BJ (cell line): ENCODE measurements around a stretch of chr2.

DNA sequence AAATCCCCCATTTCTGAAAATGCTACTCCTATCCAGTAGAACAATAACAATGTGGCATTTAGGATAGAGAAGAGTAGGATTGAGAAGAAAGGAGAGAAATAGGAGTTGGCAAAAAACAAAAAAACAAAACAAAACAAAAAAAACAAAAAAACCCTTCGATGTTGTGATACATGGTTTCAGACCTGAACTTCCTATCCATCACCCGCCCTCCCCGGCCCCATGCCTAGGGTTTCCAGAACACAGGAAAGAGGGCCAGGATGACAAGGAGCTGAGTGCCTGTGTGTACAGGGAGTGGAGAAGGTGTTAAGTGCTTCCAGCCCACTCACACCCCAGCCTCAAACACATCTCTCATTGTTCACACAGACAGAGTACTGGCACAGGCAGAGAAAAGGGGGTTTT lies 6.4 kb downstream of the NRP2 start:
- CAGE, long polyA plus RNA = no peak
- RRBS = no CpG with 5 or more reads among the region's 3 CpGs

DNA sequence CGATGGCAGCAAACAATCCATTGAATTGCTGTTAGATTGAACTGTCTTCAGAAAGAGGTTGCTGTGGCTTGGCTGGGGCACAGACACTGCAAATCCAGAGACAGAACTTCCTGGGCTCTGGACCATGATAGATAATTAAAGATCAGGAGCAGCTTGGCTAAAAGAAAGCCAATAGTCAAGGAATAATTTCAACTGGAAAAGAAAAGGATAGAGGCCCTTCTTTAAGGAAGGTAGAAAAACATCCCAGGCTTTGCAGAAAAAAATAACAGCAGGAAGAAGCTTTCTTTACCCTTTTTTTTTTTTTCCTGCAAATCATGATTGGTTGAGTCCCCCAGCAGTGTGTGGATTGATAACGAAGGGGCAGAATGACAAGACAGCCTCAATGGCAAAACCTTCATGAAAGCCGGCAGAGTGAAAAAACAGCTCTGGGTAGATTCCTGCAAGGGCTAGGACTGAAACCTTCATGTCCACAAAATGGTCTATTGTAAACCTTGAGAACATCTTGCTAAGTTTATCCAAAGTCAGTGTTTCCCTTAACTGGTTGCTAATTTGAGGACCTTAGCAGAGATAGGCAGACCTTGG lies 75.4 kb downstream of the NRP2 start:
- CAGE, long polyA plus RNA = no peak
- RRBS = no CpG with 5 or more reads among the region's 3 CpGs

- CAGE, long polyA plus RNA = no peak
- RRBS = no CpG with 5 or more reads among the region's 4 CpGs
Measured at GRCh38 chr2:205792778-205793443, 110.6 kb downstream of the NRP2 start.

DNA sequence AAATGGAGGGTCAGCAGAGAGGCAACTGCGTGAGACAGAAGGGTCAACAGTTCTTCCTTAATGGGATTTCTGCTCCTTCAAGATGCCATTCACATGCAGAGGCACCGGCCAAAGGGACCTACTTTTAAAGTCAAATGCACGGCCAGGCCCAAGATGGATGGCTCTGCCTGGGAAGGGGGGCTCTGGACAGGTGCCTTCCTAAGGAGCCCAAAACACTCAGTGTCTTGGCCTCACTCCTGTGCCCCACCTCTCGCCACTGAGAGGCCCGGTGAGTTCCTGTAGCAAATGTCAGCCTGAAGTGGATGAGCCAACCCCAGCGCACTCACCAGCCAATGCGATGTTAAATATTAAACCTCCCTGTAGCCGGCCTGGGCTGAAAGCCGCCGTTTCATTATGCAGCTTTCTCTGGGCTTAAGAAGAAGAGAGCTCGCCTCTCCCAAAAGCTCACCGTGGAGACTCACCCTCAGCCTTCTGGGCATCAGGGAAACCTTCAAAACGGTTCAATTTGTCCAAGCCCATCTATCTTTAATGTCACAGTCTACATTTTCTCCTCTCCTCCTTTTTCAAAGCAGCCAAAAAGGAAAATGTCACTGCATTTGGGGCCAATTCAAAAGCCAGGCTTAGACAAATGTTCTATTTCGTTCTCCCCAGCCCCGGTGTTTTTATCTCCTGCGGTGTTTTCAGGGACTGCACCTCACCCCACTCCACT lies 123.9 kb downstream of the NRP2 start:
- CAGE, long polyA plus RNA = no peak
- RRBS = 70% methylated on average over 3 of the region's 16 CpGs

- CAGE, long polyA plus RNA = no peak
- RRBS = no CpG with 5 or more reads among the region's 2 CpGs
Measured at GRCh38 chr2:205972071-205972590, 113.8 kb downstream of the INO80D start.

DNA sequence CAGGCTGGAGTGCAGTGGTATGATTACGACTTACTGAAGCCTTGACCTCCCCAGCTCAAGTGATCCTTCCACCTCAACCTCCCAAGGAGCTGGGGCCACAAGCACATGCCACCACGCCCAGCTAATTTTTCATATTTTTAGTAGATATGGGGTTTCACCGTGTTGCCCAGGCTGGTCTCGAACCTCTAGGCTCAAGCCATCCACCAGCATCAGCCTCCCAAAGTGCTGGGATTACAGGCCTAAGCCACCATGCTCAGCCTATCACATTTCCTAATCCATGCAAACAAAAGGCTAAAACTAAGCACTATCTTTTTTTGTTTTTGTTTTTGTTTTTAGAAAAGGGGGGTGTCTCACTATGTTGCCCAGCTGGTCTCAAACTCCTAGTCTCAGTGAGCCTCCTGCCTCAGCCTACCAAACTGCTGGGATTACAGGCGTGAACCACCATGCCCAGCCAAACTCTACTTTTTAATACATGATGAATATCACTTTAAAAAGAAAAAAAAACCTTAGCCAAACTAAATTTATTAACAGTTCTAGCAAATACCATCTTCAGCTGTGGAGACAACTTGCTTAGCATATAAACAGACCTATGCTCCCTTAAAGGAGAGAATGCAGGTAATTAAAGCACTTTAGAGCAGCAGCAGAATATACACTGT lies 12.3 kb downstream of the INO80D start:
- CAGE, long polyA plus RNA = no peak
- RRBS = no CpG with 5 or more reads among the region's 5 CpGs

DNA sequence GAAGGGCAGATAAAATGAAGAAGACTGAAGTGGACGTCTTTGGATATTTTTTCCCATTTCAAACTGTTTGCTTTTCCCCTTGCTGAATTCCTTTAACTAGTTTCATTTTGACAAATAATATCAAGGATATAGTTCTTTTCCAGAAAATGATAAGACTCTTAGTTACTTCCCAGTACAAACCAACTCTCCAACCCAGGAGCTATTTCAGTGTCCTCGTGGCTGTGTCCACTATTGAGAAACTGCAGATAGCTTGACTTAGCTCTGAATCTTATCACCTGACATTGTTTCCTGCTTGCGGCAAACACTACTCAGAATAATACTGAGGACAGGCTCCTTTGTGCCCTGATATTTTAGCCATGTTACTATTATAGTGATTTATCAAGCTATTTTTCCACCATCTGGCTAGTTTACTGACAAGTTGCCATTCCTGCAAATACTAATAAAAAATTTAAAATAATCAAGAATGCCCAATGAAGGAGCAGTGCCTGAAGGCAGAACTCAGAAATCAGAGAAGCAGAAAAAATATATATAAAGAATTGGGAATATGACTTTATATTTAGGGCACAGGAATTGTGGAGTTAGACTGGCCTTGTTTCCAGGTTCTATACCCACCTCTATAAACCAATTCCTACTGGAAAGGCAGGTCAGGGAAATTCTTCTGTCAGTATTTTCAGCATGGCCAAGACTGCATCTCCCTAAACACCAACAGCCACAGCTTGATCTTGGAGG lies 74.4 kb downstream of the KLF7 start:
- CAGE, long polyA plus RNA = no peak
- RRBS = no CpG with 5 or more reads among the region's 3 CpGs

- CAGE, long polyA plus RNA = no peak
- RRBS = no CpG with 5 or more reads among the region's 1 CpG
Measured at GRCh38 chr2:207157884-207158255, 7.9 kb downstream of the KLF7 start.

DNA sequence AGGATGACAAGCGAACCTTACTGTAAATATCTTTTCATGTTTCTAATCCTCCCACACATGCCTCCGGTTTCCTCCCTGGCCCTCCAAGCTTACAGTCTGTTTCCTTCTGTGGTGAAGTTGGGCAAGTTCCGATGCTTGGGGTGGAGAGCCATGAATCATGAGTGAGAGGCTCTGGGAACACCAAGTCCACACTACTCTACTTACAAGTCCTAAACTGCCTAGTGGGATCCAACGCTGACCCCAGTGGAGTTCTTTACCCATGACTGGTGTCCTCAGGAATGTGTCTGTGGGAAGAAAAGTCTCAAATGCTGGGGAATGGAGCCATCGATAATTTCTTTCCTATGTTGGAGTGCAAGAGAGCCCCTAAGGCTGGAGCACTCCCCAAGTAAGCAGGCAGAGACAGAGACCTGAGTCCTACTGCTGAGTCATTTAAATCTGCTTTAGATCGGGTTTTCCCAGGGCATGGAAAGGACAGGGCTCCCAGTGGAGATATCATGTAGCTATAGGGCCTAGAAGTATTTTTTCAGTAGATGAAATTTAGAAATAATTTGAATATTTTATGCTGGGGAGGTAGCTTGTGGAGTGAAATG lies 73.5 kb upstream of the KLF7 start:
- CAGE, long polyA plus RNA = start-site peak on the plus strand centred at position 440 of the sequence, 17 bp wide, 32 and 23 reads in 2 replicates
- RRBS = no CpG with 5 or more reads among the region's 6 CpGs

DNA sequence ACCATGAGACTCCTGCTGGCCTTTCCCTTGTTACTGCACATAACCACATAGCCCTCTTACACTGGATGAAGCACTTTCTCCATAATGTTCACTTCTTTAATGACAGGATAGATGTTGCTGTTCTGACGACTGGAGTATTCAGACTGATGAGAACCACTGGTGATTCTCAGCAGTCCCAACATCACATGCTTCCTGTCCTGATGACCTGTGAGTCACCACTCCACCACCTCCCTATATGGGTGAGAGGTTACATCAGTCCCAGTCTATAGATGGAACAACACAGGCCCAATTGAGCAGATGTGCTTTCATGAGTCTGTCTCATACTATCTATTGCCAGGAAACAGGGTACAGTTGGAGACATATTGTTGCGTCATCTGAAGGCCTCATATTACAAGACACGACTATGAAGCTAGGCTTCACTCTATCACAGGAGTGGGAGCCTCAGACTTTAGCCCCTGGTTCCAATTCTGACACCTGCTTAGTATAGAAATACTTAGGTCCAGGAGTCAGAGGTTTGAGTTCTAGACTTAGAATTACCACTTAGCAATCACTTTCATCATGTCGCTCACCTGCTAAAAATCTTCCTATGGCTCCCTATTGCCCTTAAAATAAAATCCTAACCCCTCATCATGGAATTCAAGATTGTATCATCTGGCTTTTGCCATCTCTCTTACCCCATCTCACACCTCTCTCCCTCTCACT lies 145.8 kb upstream of the KLF7 start:
- CAGE, long polyA plus RNA = no peak
- RRBS = no CpG with 5 or more reads among the region's 4 CpGs

DNA sequence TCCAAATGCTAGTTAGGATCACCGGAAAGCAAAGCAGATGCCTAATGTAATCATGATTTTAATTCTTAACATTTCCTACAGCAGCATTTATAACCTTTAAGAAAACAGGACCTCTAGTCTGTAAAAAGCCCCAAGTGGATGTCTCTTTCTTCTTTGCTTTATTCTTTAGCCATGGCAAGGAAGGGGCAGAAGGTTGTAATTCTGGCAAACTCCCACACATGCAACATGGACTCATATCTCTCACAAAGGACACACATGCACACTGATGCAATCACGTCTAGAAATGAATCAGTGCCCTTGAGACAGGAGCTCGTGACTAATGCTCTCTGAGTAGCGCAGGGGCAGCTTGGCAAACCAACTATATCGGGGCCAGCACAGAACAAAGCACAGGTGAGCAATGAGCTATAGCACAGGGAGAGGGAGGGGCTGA lies 165.0 kb upstream of the KLF7 start:
- CAGE, long polyA plus RNA = no peak
- RRBS = no CpG with 5 or more reads among the region's 5 CpGs

DNA sequence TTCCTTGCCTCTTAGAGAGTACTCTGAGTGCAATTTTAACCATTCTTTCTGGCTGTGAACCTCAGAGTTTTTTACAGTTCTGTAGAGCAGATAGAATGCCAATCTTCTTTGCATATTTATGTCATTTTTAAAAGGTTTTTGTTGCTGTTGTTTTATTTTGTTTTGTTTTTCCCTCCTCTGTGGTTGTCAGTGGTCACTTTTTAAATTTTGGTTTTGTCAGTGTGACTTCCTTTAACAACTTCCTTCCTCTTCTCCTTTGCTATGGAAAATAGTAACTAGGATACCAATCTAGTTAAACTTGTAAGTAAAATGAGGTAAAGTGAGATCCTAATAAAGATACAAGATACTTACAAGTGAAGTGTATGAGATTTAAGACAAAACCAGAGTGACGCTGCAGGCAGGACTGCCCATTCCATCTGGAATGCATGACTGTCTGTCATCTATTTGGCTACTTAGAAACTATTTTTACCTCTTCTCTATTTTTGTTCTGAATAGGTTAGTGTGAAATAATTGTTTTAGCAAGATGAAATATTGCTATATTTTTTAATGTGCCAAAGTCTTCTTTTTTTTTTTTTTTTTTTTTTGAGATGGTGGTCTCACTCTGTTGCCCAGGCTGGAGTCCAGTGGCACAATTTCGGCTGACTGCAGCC lies 30.6 kb upstream of the CREB1 start:
- CAGE, long polyA plus RNA = no peak
- RRBS = no CpG with 5 or more reads among the region's 2 CpGs

DNA sequence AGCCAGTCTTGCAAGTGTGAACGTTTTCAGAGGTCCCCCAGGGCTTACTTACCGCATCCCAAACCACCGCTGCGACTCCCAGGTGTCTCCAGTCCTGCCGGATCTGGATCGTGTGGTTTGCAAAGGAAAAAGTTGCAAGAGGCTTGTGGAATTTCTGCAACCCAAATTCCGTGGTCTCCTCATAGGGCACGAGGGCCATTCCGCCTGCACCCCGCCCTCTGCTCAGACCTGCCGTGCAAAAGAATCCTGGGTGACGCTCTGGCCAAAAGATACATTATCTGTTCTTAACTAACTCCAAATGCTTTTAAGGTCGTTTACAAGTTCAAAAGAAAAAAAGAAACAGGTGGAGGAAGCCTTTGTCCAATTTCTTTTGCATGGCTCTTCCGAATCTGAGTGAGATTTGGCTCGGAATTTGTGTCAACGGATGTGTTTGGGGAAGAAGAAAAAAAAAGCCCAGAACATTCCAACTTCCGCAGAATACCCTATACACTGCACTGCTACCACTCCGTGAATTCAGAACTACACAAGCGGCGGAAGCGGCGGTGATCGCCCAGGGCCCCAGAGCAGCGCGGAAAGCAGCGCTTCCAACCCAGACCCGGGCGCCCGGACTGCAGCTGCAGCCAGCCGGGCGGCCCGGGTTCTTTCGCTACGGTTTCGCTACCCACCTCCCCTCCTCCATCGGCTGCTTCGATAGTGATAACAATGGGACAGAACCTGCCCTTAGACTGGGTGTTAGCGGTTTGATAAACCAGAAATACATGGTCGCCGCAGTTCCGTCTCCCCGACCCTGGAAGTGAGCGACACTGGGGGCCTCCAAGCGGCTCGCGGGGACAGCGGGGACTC lies 796 bp downstream of the METTL21A start:
- CAGE, long polyA plus RNA = no peak
- RRBS = no CpG with 5 or more reads among the region's 47 CpGs

GRCh38 chr2:207754726-207755482 lies 14.8 kb downstream of the FZD5 start:
- CAGE, long polyA plus RNA = no peak
- RRBS = no CpG with 5 or more reads among the region's 4 CpGs

DNA sequence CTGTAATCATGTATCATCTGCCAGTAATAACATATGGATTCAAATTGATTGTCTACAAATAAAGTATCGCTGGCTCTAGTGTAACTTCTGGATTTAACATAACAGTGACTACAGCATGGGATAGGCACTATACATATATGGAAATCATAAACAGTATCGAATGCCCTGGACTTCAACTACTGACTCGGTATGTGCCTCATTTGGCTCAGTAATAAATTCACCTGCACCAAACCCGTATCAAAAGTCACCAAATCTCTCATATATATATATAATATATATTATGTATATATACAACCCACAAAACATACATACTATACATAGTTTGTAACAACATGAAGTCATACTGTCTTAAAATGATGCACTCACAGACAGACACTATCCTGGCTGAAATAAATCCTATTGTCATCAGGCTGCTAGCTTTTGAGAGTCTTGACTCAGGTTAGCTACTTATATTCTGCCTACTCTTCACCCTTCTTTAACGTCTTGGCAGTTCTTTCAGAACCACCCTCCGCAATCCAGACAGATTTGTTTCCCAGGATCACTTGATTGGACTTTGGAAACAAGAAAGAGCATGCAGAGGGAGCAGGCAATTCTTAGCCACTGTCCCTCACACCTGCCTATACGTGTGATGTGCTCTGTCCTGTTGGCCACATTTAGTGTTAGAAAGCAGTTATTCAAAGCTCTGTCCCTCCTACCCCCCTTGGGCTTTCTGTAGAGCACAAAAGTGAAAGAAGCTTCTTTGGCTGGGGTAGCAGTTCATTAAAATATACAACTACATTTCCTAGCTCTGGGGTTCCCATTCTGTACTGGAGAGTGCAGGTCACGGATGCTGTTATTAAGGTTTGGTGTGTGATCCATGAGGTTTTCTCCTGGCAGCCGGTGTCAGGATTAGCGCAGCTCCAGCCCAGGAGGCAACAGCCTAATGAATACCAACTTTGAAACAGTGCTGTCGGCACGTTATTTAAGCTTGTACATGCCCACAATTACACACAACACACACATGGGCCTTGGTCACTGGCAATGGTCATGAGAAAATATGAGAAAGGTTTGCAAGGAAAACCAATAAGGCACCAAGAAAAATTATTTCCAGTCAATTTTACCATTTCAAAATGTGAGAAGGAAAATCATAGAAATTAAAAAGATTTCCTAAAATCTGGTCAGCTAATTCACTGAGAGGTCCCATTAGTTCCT lies 6.4 kb downstream of the FZD5 start:
- CAGE, long polyA plus RNA = no peak
- RRBS = no CpG with 5 or more reads among the region's 12 CpGs

DNA sequence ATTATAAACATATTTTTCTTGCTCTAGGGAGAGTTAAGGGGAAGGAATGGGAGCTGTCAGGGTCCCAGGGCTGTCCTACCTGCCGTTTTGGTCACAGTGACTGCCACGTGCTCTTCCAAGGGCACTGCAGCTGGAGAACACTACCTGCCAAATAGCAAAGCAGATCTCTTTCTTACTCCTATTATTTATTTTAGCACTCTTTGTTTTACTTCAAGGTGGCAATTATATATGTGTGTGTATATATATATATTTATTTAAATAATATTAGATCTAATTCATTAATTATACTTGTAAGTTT lies 57.1 kb upstream of the FZD5 start:
- CAGE, long polyA plus RNA = no peak
- RRBS = no CpG with 5 or more reads among the region's 2 CpGs

DNA sequence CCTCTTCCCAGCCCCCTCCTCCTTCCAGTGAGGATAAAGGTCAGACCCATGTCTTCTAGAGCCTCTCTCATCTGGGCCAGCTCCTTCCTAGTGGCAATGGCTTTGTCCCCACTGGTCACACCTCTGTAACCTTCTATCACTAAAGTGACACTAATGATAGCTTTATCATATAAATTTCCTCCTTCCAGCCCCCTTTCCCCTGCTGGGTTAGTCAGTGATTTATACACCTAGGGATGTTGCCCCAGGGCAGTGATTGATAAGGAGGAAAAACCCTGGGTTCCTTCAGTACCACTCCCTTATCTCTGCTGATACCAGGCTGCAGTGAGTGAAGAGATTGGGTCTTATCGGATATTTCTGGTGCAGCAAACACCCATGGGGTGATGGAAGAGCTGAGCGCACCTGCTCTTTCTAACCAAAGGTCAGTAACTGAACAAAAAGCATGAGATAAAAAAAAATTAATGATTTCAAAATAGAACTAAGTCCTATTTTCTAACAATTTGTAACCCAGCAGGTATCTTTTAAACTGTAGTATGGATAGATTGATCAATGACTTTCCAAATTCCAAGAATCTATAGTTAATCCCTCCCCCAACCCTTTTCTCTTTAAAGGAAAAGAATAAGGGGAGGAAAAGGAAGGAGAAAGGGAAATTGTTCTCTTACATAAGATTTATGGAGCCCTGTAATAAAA lies 62.2 kb upstream of the FZD5 start:
- CAGE, long polyA plus RNA = no peak
- RRBS = no CpG with 5 or more reads among the region's 2 CpGs

GRCh38 chr2:207845292-207845600 lies 75.5 kb upstream of the FZD5 start:
- CAGE, long polyA plus RNA = no peak
- RRBS = no CpG with 5 or more reads among the region's 1 CpG

DNA sequence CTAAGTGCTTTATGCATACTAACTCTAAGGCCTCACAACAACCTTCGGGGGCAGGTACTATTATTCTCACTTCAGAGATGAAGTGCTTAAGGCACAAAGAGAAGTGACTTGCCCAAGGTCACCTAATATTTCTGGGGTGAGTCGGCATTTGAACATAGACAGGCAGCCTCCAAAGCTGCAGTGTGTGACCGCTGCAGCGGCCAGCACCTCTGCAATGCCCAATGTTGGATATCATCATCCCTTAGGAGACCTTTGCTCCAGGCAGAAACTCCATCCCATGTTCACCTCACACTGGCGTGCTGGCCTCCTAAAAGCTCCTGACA lies 127.7 kb upstream of the FZD5 start:
- CAGE, long polyA plus RNA = no peak
- RRBS = no CpG with 5 or more reads among the region's 5 CpGs

GRCh38 chr2:207928083-207928470 lies 97.2 kb downstream of the PLEKHM3 start:
- CAGE, long polyA plus RNA = no peak